ENCODE measurements around the gene TXNDC9.

DNA sequence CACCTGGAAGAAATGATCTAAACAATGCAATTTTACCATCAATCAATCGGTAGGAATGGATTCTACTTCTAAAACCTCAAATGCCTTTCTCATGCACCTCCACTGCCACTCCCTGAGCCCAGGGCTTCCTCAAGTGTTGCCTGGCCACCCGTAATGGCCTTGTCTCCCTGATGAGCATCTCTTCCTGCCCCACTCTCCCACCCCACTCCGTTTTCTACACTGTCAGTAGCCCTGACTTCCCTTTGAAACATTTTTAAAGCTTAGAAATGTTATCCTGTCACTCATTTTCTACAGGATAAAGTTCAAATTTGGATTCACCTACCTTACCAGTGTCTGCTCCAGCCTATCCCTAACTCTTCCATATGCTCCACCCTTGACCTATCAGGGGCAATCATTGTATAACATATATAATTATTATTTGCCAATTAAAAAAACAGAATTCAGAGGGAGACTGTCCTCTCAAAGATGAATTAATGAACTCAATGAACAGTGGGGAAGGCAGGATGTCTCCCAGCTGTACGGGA lies 66.9 kb downstream of the ZAP70 start:
- RRBS: no CpG with 5 or more reads among the region's 4 CpGs

GRCh38 chr2:97786906-97787822 lies 73.8 kb downstream of the ZAP70 start:
- RRBS: no CpG with 5 or more reads among the region's 8 CpGs

DNA sequence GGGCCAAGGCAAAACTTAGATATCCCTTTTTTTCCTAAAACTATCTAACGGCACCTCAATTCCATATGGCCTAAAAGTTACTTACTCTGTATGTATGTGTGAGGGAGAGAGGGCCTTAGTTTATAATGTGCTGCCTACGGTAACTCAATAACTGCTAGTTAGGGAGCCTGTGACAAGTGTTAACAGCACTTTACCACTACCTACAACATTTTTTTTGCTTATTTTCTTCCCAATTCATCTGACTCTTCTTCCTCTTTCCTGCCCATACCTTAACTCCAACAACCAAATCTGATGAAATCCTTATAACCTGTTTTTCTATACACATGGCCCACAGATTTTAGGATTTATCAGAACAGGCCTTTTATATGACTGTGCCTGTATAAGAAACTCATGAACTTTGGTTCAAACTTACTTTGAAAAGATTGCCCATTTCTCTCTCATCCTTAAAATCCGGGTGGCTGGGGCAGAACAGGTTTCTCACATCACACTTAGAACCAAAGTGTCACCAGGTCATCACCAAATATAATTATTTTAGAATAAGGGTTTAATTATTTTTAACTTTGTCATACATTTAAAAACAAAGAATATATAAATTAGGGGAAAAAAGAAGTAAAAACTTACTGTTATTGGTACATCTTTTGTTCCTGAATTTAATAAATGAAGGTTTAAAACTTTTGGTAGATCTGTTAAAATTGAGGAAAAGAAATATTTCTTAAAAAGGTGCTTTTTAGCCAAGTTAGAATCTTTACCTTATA lies 119.5 kb downstream of the ZAP70 start:
- RRBS: no CpG with 5 or more reads among the region's 3 CpGs

- RRBS: no CpG with 5 or more reads among the region's 2 CpGs
Measured at GRCh38 chr2:97931114-97931580, 64.6 kb downstream of the TMEM131 start.

DNA sequence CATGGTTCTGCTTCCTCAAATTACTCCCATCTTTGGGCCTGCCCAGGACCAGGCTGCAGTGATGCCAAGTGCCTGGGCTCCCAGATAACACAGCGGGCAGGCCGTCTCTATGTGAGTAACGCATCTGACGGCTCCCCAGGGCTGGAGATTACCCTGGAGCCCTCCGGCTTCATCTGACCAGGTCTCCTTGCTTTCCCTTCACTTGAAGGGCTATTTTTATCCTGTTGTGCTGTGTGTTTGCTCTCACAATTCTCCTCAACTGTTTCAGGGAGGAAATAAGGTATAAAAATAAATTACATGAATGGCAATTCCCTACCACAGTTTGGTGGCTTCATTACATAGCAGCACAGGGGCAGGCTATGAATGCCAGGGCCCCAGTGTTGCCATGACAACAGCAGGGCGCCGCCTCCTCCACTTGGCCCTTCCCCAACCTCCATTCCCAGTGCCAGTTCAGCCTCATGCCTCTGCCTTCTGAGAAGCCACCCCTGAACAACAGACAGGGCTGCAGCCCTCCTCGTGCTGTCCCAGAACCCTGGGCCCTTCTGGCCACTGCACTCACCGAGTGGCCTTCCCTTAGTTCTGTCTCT lies 25.4 kb upstream of the TMEM131 start:
- RRBS: no CpG with 5 or more reads among the region's 9 CpGs

- RRBS: no CpG with 5 or more reads among the region's 14 CpGs
Measured at GRCh38 chr2:98133987-98134658, 47.2 kb downstream of the VWA3B start.

DNA sequence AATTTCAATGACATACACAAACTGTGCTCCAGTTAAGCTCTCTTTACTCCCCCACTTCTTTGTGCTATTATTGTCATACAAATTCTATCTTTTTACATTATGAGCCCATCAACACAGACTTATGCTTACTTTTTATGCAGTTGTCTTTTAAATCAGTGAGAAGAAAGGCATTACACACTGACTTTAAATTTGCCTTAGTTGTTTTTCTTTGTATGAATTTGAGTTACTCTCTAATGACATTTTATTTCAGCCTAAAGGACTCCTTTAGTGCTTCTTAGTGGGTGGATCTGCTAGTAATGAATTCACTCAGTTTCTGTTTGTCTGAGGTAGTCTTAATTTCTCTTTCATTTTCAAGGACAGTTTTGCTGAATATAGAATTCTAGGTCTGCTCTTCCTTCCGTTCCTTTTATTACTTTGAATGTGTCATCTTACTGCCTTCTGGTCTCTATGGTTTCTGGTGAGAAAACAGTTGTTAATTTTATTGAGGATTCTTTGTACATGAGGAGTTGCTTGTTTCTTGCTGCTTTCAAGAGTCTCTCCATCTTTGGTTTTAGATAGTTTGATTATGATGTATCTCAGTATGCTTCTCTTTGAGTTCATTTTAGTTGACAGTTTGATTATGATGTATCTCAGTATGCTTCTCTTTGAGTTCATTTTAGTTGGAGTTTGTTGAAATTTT lies 5.9 kb upstream of the INPP4A start:
- RRBS: no CpG with 5 or more reads among the region's 1 CpG

DNA sequence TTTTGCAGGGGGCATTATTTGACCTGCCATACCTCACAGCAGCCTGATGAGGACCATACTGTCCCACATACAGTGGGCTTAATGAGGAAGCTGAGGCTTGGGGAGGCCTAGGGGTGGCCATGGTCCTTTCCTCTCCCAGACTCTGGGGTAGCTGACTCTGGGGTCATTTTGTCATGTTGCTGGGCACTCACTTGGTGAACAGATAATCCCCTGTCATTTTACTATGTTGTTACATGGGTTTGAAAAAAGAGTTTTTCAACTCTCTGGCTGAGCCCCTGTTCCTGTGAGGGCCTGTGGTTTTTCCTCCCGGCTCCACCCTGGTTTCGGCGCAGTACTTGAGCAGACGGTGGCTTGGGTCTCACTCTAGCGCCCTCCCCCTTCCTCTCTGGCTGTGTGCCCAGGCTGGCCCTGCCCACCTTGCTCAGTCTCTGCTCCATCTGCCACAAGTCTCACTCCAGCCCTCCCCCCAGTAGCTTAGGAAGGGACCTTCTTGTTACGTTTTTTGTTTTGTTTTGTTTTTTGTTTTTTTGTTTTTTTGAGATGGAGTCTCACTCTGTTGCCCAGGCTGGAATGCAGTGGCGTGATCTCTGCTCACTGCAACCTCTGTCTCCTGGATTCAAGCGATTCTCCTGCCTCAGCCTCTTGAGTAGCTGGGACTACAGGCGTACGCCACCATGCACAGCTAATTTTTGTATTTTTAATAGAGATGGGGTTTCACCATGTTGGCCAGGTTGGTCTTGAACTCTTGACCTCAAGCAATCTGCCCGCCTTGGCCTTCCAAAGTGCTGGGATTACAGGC lies 21.1 kb downstream of the INPP4A start:
- RRBS: no CpG with 5 or more reads among the region's 11 CpGs

GRCh38 chr2:98485340-98486107 lies 40.9 kb downstream of the INPP4A start:
- RRBS: no CpG with 5 or more reads among the region's 5 CpGs

DNA sequence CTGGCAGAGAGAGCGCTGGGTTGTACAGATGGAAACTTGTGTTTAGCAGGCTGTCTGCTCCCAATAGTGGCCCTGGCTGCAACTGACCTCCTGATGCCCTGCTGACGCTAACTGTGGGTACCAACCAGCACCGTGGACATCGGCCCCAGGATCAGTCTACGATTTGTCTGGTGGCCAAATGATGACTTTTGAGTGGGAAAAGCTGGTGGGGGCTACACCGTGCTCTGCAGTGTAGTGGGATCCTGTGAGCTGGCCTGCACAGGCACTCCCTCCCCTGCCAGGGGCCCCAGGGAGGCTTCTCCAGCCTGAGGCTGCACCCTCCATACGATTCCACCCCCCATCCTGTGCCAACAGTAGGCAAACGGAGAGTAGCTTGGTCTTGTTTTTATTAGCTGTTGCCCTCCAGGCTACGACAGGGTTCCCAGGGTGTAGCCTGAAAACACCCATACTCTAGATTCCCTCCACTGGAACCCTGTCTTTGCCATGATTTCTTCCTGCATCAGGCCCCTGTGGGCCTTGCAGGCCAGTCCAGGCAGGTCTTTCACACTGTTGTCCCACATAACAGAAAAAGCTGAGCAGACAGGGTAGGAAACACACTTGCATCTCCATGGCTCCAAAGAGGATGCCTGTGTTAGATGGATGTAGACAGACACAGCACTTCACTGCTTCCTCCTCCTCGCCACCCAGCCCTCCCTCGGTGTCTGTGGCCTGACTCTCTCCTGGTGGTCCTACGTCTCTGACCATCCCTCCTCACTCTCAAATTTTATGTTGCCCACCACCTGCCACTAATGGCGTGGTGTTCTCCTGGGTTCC lies 15.4 kb downstream of the COA5 start:
- RRBS: no CpG with 5 or more reads among the region's 13 CpGs

GRCh38 chr2:98654773-98655652 lies 46.6 kb downstream of the UNC50 start:
- RRBS: no CpG with 5 or more reads among the region's 2 CpGs

DNA sequence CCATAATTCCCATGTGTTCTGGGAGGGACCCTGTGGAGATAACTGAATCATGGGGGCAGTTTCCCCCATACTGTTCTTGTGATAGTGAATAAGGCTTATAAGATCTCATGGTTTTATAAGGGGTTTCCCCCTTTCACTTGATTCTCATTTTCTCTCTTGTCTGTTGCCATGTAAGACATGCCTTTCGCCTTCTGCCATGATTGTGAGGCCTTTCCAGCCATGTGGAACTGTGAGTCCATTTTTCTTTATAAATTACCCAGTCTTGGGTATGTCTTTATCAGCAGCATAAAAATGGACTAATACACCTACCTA lies 51.1 kb downstream of the UNC50 start:
- RRBS: no CpG with 5 or more reads among the region's 1 CpG

- RRBS: no CpG with 5 or more reads among the region's 14 CpGs
Measured at GRCh38 chr2:98663217-98664155, 55.1 kb downstream of the UNC50 start.

DNA sequence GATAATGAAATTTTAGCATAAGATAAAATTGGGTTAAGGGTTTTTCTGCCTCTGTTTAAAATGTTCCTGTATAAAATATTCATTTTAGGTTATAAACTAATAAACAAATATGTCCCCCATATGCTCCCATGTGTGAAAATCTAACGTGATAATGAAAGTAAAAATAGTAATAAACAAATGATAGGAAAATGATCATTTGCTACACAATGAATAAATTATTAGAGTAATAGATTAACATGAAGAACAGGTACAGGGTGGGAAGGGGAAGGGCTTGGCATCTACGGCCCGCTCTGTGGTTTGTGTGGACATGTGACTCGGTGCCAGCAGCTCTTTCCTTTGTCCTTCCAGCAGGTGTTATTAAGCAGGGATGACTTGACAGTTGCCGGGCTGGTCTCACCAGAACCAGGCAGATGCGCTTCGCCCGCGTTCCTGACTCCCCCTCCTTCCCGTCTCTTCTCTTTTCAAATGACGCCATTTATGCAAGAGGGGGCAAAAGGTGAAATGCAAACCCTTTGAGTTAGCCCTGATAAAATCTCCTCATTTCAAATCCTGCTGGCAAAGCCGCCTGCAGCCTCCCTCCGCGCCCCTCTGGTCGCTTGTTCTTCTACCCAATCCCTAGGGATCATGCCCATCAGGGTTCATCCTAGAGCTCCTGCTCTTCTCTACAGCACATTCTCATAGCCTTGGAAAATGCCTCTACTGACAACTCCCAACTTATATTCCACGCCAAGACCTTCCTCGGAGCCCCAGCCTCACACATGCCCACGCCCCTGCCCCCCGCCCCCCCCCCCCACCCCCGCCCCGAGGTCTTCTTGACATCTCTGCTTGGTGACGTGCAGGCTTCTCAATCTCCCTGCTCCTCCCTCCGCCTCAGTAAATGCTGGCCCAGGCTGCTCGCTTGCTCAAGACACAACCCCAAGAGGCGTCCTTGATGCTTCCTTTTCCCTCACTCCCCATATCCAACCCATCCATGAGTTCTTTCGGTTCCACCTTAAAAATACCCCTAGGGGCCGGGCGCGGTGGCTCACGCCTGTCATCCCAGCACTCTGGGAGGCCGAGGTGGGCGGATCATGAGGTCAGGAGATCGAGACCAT lies 39.0 kb upstream of the MGAT4A start:
- RRBS: no CpG with 5 or more reads among the region's 33 CpGs

DNA sequence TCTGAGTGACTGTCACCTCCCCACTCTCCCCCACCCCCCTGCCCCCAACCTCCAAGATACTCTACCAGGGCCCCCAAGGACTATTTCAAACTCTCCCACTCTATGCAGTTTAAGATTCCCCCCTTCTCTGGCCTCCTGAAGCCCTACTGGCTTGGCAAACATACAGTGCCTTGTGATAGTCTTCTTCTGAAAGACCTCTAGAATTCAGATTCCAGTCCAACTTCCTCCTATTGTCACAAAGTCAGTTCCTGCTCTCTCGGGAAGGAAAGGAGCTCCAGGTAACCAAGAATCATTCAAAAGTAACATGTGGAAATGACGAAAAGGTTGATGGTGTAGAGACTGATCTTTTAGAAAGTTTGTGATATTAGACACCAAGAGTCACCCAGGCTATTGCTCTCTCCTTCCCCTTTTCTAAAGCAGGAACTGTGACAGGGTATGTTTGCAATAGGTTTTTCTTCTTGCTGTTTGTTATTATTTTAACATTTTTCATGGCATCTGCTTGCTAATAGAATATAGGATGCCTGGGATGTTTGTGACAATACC lies 93.4 kb upstream of the MGAT4A start:
- RRBS: no CpG with 5 or more reads among the region's 2 CpGs

DNA sequence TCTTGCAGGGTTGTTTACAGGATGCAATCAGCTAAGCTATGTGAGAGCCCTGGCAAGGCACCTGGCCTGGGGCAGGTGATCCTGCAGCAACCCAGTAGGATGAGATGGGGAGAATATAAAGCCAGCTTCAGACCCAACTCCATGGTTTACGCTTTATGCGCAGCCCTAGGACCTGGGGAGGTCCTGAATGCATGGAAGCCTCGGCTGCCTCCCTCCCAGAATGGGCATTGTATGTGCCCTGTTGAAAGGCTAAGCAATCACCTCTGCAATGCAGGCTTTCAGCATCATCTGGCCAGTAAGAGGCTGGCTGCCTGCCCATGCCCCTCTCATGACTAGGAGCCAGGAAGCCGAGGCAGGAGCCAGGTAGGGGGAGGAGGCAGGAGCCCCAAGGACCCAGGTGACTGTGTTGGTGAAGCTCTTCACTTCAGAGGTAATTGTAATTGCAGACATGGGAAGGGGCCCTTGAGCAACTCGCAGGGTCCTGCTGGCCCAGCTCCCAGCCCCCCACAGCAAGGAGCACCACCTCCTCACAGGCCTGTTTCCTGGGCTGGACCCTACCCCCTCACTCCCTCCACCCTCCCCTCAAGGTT lies 22.1 kb downstream of the CRACDL start:
- RRBS: no CpG with 5 or more reads among the region's 5 CpGs

- RRBS: 1% methylated on average over 16 of the region's 65 CpGs
Measured at GRCh38 chr2:99335634-99336744, at the start of gene TXNDC9. Gene TXNDC9, minus strand, starts transcription at chr2:99336333.

GRCh38 chr2:99376257-99376759 lies 39.1 kb downstream of the EIF5B start:
- RRBS: no CpG with 5 or more reads among the region's 5 CpGs

- RRBS: no CpG with 5 or more reads among the region's 5 CpGs
Measured at GRCh38 chr2:99403317-99404063, 66.3 kb downstream of the EIF5B start.

DNA sequence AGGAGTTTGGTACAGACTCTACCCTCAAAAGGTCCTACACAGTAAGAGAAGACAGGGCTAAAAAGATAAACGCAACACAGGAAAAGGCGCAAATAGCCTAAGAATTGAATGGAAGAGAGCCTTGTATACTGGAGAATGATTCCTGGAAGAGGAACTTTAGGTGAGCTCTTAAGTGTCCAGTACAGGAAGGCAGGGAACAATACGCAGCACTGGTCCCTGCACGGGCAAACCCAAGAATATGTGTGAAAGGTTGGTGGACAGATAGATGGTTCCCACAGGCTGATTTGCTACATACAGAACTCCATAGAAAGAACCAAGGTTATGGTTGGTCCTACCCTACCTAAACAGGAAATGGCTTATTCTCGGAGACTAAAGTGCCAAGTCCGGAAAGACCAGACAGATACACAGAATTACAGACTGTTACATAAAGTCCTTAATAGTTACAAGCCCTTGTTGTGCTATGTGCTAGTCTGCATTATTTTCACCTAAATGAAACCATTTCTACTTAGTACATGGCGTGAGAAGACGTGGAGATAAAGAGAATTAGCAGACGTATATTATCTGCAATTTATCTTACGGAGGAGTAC lies 1.3 kb downstream of the REV1 start:
- RRBS: no CpG with 5 or more reads among the region's 10 CpGs